Anterior vena cava (tissue), 1 donor: ENCODE measurements around the genes GTF2B and GBP2.

DNA sequence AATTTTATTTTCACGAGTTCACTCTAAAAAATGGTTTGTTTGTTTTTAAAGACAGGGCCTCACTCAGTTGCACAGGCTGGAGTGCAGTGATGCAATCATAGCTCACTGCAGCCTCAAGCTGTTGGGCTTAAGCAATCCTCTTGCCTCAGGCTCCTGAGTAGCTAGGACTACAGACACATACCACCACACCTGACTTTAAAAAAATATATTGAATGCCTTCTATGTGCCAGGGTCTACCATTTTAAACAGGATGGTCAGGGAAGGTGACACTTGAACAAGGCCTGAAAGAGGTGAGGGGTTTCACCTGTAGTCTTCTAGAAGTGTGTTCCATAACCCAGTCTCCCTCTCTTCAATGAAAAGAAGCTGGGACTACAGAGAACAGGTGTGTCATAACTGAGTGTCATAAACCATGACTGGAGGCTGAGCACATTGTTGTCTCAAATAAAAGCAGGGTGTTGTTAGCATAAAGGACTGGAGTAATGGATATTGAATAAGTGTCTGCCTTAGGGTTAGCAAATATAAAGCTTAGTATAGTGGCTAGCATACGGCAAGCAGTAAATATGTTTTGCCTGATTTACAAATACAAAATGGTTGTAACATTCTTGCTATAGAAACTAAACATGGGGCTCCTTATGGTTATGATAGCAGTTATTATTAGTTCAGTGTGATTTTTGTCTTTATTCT is 65.5 kb downstream of the SYDE2 start:
- PRO-cap: no peak

DNA sequence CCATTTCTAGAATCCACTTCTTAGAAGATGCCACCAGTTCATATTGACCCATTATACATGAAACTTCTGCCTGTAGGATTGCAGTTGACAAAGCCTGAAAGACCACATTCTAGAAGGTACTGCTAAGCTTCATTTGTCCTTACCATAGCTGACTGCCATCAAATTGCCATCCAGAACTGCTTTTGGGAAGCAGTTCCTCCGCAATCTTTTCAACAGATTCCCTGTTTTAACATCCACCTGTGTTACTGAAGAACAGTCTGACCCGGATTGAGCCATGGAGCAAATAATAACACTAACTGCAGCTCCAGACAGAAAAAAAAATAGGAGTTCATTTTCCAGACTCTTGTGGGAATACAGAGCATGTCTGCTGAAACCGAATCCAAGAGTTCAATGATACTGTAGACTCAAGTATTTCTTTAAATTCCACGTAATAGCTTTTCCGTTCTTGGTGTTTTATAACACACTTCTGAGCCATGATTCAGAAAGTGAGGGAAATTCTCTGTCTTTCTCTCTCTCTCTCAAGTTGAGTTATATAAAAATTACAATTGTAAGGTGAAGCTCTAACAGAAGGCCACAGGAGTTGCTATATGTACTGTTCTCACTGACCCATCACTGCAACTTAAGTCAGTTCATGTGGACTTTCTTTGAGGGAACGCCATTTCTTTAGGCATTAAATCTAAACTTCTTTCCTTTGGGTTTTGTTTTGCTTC is 60.6 kb downstream of the DDAH1 start:
- PRO-cap: no peak

DNA sequence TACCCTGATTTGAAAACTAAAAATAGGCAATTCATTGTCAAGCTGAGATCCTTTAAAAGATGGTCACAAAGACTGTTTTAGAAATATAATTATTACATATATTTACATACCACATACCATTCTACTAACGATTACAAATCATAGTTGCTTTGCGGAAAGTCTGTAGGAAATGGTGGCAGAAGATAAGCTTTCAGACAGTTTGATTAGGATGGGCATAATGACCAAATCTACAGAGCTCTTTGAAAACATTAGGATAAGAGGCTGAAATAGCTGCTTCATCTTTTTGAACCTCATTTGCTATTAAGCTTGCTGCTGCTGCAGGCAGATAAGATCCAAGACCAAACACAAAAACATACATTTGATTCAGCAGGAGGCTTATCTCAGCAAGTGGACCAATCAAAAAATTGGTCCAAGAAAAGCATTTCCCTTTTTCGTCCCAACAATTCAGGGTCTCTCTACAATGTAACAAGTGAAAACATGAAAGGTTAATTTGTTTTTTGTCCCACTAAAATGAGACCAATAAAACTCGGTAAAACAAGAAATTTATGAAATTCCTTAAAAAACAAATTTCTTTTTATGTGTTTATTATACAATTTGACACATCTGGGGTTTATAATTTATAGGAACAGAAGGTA is 47.0 kb downstream of the DDAH1 start:
- PRO-cap: no peak

DNA sequence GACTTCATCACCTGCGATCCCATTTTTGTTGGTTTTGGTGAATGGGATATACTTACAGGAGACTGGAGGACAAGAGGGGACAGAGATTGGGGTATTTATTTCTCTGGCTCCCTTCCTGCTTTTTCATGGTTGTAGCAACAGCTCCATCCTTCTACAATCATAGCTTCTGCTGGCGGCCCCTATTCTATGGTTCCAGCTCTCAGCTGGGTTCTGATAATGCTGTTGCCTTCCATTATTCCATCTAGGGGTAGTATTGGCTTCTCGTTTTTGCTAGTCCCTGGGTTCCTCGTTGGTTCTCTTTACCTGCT is 6.0 kb upstream of the DDAH1 start:
- PRO-cap: no peak

GRCh38 chr1:85576780-85577690 is 3.5 kb upstream of the CCN1 start:
- PRO-cap: bidirectional peak, plus-strand start at chr1:85577128, minus-strand start at chr1:85576984; bidirectional peak, plus-strand start at chr1:85577523, minus-strand start at chr1:85577266

GRCh38 chr1:86382979-86383330 is 13.2 kb downstream of the ODF2L start:
- PRO-cap: no peak

DNA sequence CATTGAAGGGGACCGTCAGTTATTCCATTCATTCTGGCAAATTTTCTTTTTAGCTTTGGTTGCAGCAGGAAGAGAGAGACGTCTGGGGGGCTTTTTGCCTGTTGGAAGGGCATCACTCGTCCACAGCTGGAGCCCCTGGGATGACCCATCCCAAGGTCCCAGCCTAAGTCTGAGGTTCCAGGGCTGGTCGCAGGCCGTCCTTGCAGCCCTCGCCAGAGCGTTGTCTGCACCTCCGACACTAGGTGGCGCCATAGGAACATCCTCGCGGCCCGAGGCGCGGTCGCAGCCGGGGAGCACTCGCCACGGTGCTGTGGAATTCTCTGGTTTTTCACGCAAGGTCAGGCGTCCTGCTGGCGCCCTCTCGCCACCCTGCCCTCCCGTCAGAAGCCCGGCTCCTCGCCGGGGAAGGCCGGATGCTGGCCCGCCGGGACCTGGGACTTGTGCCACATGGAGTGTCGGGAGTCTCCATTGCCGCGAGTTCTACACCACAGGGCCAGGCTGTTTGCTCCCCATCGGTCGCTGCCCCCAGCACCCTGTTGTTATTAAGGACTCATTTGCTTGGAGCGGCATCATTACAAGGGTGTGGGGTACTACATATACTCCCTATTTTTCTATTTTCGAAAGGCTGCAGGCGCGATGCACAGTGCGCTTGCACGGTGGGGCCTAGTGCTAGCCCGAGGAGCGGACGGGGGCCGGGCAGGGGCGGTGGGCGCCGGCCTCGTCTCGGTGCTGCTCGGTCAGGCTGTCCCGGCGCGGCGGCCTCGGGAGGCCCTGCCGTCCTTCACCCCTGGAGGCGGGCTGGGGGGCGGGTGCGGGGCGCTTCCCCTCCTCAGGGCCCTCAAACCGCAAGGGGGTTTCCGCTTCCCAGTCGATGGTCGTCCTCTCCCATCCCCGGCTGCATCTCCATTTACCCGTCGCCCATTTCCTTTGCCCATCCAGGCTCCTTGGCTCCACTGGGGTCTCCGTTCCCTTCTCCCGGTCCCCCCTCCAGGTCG is 196.7 kb upstream of the LMO4 start:
- PRO-cap: unidirectional peak, plus-strand start at position 279 of the sequence

DNA sequence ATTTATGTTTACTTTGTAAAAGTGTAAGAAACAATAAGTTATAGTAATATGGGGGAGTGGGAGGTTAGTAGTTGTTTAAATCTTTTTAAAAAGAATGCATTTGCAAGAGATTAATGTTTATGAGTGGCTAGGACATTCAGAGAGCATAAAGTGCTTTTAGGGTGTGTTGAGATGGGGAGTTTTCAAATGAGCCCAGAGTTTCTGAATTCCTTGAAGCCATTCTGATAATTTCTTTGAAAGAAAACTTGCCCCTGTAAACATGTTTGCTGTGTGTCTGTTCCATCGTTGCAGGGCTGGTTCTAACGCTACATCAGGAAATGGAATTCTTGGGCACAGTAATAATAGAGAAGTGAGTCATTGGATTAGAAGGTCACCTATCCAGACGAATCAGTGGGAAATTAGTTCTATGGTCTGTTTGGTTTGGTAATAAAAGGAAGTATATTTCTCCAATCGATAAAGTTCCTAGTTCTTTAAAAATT is 64.0 kb downstream of the LMO4 start:
- PRO-cap: no peak

DNA sequence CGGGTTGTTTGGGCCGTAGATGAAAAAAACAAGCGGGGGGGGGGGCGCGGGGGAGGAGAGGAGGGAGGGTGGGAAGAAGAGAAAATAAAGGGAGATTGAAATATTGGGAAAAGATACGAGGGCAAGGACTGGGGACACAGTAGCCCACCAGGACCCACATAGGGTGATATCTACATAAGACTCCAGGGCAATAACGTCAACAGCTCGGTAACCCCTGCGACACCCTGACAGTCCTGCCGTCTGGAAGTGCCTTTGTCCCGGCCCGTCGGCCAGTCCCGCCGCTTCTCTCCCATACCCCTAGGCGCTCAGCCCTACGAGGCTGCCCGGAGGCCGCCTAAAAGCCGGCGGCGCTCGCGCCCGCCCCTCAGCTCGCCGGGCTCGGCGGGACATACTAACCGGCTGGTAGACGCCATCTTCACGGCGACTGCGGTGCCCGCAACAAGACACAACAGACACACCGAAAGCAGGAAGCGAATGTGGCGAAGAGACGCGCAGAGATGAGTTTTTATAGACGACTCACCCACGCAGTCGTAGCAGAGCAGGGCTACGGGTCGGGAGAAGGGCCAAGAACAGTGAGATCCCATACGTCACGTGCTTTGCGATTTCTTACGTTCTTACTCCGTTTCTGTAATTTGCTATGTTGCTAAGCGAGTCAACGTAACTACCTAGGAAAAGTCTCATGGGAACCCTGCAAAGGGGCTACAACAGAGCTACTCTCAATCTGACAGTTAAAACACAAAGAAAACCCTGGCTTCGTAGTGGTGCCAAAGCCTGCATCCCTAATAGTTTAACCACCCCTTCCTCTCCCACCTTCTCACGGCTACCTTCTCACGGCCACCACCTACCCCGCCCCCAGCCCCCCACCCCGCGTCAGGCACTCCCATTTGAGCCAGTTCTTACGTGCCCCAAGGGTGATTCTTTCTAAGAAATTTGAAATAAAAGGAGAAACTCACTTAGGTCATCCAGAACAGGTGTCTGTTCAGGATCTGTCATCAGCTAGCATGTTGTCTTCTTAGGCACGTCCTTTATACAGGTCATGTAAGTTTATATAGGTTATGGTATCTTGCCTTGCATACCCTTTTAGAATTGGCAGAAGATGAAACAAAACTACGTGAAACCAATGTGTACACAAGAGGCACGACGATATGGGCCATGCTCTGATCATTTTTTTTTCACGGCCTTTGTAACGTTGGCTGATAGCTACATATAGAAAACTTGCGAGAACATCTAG is at the start of gene GTF2B:
Gene GTF2B, minus strand, starts transcription at position 481 of the 1,231 bp plus-strand sequence.
- PRO-cap: unidirectional peak, minus-strand start at position 481 of the sequence

DNA sequence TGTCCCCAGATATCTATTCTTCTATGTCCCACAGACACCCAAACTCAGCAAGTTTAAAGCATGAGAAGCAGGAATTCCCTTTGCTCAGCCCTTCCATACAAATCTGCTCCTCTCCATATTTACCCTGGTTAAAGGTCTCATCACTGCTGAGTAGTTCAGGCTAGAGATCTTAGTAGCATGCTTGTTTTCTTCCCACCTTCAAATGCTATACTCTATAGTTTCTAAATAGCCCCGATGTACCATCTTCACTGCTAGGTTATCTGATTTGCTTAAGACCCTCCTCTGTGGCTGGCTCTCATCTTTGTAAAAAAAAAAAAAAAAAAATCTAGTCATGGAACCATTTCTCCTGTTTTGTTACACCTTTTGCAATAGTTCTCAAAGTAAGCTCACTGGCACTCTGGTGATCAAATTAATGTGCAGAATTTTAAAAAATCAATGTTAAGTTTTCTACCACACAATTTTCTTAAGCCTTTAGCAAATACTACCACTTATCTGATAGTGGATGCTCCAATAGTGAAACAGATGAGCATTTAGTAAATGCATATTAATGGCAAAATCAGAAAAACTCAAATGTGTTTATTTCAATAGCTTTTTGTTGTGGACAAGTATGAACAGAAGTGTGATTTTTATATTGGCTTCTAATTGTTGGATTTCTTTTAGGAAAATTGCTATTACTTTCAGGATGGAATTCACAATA is 34.2 kb downstream of the KYAT3 start:
- PRO-cap: no peak

GRCh38 chr1:89010466-89010865 is 12.2 kb downstream of the GBP3 start:
- PRO-cap: no peak

GRCh38 chr1:89100451-89100771 is 25.5 kb downstream of the GBP2 start:
- PRO-cap: no peak

- PRO-cap: no peak
Measured at GRCh38 chr1:89116031-89116669, 9.8 kb downstream of the GBP2 start.

- PRO-cap: bidirectional peak, plus-strand start at chr1:89126228, minus-strand start at chr1:89126106
Measured at GRCh38 chr1:89125875-89126441, at the start of gene GBP2. TSS of gene GBP2 (minus strand) at chr1:89126114.

DNA sequence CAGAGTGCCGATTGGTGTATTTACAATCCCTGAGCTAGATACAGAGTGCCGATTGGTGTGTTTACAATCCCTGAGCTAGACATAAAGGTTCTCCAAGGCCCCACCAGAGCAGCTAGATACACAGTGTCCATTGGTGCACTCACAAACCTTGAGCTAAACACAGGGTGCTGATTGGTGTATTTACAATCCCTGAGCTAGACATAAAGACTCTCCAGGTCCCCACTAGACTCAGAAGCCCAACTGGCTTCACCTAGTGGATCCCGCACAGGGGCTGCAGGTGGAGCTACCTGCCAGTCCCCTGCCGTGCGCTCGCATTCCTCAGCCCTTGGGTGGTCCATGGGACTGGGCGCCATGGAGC is 1.8 kb upstream of the GBP2 start:
- PRO-cap: no peak

GRCh38 chr1:89277608-89278133 is 5.0 kb upstream of the GBP5 start:
- PRO-cap: no peak

GRCh38 chr1:89530384-89531150 is 5.9 kb downstream of the LRRC8B start:
- PRO-cap: no peak

DNA sequence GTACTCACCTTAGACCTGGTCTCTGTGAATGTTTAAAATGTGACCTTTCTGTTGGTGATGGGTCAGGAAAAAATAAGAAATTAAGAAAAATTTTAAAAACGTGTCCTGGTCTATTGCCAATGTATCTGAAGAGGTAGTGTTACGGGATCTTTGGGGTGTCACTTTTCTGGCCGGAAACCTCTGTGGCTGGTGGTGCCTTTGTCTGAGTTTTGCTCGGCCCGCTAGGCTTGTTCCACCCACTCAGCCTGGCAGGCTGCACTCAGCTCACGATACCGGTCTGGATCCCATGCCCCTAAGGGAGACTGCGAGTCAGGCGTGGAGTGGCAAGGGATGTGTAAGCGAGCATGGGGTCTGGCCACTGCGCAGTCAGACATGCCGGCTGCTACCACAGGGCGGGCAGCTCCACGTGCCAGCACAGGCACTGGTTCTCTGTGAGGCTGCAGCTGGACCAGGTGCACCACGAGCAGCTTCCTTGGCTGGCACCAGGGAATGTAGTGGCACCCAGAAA is 24.0 kb upstream of the LRRC8C start:
- PRO-cap: no peak

- PRO-cap: no peak
Measured at GRCh38 chr1:89688141-89689472, 55.7 kb downstream of the LRRC8C start.

DNA sequence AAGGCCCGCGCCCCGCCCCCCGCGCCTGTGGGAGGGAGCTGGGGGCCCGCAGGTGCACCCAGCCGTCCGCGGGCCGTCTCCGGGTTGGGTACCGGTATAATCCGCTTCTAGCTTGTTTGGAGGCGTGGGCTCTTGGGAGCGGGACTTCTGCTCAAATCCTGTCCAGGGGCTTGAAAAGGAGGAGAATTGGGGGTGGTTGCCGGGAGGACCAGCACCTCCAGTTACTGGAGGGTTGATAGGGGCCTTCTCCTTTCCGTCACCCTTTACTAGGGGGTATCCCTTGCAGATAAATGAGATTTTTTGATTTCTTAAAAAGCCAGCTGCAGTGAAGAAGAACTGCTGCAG is 965 bp downstream of the LRRC8D start:
- PRO-cap: bidirectional peak, plus-strand start at position 119 of the sequence, minus-strand start at position 81 of the sequence